ENCODE measurements around a stretch of chr9.

GRCh38 chr9:82582634-82583125 lies 480.3 kb downstream of the RASEF start:
- PRO-cap, result no peak

DNA sequence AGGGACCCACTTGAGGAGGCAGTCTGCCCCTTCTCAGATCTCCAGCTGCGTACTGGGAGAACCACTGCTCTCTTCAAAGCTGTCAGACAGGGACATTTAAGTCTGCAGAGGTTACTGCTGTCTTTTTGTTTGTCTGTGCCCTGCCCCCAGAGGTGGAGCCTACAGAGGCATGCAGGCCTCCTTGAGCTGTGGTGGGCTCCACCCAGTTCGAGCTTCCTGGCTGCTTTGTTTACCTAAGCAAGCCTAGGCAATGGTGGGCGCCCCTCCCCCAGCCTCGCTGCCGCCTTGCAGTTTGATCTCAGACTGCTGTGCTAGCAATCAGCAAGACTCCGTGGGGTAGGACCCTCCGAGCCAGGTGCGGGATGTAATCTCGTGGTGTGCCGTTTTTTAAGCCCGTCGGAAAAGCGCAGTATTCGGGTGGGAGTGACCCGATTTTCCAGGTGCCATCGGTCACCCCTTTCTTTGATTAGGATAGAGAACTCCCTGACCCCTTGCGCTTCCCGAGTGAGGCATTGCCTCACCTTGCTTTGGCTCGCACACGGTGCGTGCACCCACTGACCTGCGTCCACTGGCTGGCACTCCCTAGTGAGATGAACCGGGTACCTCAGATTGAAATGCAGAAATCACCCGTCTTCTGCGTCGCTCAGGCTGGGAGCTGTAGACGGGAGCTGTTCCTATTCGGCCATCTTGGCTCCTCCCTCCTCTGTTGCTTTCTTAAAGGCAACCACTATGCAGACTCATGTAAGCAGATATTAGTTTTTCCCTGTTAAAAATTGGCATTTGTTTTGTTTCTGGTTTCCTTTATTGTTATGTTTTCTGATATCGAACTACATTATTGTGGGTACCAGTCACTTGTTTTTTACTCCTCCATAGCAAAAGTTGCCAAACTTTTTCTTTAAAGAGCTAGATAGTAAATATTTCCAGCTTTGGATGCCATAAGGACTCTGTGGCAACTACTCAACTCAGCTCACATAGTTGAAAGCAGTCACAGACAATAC lies 305.5 kb downstream of the RASEF start:
- PRO-cap, result no peak

DNA sequence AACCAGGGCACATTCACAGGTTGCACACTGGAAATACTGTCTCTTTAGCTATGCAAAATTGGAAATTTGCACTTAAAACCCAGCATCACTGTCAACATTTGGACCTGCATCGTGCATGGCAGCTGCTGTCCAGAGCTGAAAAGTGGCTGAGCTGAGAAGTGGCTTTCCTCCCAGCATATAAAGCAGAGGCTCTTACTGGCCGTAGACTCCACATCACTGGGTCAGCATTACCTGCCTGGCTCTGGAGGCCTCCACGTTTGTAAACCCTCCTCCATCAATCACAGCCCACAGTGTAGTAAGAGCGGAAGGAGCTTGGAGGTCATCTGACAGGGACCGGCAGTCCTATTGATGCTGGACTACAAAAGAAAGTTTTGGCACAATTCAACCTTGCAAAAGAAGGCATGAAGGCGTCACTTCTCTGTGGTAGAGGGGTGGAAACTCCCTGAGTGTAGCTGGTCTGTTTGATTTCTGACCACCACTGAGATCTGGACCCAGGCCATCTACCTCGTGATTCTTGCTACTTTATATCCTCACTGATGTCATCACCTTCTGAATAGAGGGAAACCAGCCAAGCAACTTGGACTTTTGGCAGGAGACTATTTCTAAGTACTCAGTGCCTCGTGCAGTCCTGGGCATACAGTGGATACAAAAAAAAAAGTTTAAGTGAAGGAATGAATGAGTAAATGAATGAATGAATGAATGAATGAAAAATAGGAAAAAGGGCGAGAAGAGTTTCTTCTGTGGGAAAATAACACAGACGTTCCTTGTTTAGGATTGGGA lies 14.9 kb downstream of the RASEF start:
- PRO-cap, result no peak

GRCh38 chr9:83056230-83056508 lies 6.8 kb downstream of the RASEF start:
- PRO-cap, result no peak

GRCh38 chr9:83061679-83061935 lies 1.3 kb downstream of the RASEF start:
- PRO-cap, result no peak

- PRO-cap, result no peak
These were observed 798 bp downstream of the RASEF start for GRCh38 chr9:83061936-83062751.

DNA sequence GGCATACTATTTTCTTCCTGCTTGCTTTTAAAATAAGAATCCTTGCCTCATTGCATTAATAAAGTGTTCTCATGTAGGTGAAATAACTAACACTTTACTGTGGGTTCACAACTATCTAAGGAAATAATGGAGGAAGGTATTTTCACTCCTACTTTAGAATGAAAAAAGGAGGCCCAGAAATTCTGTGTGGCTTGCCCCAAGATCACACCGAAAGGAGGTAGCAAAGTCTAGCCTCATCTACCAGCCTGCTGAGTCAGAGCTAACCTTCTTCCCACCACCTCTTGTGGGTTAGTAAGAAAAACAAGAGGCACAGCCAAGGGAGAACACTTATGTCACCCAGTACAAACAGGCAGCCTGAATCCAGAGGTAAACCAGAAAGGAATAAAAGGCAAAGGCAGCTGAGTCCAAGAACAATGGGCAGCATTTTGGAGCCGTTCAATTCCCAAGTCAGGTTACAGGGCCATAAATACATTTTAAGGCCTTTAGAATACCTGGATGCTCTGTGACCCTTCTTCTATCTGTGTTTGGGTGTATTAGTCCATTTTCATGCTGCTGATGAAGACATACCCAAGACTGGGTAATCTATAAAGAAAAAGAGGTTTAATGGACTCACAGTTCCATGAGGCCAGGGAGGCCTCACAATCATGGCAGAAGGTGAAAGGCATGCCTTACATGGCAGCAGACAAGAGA lies 91.9 kb upstream of the RASEF start:
- PRO-cap, result no peak

GRCh38 chr9:83219603-83220047 lies 156.7 kb upstream of the RASEF start:
- PRO-cap, result bidirectional peak, plus-strand start at chr9:83219930, minus-strand start at chr9:83219877

DNA sequence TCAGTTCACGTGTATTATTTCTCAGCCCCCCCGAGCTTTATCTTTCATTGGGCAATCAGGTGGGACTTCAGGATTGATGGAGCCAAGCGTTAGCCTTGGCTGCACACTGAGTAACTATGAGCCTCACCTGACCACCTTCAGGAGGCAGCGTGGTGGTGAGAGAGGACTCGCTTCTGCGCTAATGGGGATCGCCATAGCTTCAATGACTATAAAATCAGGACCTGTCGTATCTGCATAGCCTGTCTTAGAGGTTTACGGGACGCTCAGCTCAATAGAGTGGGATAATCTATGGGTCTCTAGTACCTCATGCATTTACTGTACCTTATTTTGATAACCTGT lies 157.1 kb upstream of the RASEF start:
- PRO-cap, result no peak

GRCh38 chr9:83702030-83702390 lies 5.7 kb downstream of the UBQLN1 start:
- PRO-cap, result no peak

DNA sequence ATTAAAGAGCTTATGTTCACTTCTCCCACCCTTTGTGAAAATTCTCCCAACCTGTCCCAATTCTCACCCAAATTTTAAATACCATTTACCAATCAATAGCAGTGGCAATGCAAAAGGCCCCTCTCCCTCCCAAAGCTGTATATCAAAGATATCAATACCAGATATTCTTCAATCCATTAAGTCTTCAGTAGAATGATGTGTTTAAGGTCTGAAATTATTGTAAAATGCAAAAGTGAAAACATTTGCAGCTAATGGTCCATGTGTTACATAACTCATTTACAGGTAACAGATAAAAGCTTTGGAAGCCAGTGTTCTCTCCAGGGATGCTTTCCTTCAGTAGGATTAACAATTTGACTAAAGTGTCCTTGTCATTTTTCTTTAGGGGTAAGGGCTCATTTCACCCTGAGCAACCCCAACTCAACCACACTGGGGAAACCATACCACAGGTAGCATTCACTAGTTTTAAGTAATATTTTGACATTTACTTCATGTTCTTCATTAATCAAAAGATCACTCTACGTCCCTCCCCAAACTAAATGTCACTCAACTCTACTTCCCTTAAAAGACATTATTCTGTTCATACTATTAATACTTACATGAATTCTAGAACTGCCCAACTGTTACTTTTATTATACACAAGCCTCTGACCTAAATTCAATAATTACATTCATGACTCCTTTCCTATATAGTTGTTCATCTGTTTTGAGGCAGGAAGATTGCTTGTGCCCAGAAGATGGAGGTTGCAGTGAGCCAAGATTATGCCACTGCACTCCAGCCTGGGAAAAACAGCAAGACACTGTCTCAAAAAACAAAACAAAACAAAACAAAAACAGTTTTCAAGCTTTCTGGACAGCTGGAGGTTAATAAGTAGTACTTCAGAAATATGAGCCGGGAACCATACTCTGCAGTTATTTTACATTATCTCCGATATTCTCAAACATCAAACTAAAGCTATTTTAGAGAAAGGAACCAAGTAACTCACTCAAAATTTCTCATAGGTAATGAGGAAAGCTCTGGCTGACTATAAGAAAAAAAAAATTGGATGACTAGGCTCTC lies 10.7 kb upstream of the C9orf64 start:
- PRO-cap, result no peak

GRCh38 chr9:84671464-84671894 lies 1.9 kb downstream of the NTRK2 start:
- PRO-cap, result no peak

GRCh38 chr9:84851908-84852340 lies 182.4 kb downstream of the NTRK2 start:
- PRO-cap, result bidirectional peak, plus-strand start at chr9:84852166, minus-strand start at chr9:84852052

DNA sequence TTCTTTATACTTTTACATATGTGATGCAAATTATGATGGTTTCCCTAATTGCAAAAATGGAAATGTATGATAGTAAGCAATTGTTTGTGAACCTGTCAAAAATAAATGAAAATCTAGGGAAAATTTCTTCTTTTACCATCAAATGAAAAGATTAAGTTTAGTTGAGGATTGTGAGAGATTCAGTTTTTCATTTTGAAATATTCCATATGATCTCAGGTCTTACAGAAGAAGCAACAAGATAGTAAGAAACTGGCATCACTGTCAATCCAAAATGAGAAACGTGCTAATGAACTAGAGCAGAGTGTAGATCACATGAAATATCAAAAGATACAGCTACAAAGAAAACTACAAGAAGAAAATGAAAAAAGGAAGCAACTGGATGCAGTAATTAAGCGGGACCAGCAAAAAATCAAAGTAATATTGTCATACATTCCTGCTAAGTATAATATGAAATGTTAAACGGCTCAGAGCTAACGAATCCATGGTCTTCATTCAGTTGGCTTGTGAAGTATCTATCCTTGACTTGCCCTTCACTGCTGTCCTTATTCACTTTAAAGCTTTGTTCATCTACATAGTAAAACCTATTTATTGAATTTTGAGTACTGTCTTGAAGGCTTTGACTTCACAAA lies 91.7 kb upstream of the NAA35 start:
- PRO-cap, result no peak

DNA sequence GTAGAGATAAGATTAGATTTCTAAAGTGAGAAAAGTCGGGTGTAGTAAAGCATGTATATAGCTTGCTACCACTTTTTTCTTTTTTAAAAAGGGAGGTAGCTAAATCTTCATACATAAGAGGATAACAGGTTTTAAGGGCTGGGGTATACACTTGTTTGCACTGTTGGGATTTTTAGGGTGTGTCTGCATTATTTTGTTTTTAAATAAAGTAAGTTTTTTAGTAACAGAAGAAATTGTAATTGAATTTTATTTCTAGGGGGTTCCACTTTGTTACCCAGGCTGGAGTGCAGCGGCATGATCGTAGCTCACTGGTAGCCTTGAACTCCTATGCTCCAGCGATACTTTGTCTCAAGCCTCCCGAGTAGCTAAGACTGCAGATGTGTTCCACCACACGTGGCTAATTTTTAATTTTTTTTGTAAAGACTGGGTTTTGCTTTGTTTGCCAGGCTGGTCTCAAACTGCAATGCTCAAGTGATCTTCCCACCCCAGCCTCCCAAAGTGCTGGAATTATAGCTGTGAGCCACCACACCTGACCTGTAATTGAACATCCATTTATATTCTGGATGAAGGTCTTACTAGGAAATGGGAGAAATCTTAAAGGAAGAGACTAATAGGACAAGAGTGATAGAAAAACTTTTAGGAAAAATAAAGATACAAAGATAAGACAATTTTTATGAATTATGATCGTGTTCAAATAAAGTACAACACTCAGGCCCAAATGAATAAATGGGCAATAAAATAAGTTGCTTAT lies 24.9 kb downstream of the NAA35 start:
- PRO-cap, result no peak

GRCh38 chr9:86287993-86288433 lies 5.7 kb upstream of the ISCA1 start:
- PRO-cap, result no peak

GRCh38 chr9:86721116-86721695 lies 226.1 kb downstream of the GAS1 start:
- PRO-cap, result no peak

DNA sequence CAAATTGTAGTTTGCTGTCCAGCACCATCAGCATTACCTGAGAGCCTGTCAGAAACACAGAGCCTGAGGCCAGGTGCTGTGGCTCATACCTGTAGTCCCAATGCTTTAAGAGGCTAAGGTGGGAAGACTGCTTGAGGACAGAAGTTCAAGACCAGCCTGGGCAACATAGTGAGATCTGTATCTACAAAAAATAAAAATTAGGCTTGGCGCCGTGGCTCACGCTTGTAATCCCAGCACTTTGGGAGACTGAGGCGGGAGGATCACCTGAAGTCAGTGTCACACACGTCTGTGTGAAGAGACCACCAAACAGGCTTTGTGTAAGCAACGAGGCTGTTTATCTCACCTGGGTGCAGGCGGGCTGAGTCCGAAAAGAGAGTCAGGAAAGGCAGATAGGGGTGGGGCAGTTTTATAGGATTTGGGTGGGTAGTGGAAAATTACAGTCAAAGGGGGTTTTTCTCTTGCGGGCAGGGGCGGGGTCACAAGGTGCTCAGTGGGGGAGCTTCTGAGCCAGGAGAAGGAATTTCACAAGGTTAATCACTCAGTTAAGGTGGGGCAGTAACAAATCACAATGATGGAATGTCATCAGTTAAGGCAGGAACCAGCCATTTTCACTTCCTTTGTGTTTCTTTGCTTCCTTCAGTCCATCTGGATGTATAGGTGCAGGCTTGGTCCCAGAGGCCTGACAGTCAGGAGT lies 89.7 kb upstream of the DAPK1 start:
- PRO-cap, result bidirectional peak, plus-strand start at position 639 of the sequence, minus-strand start at position 371 of the sequence

- PRO-cap, result no peak
These were observed 52.0 kb upstream of the DAPK1 start for GRCh38 chr9:87445473-87446184.

DNA sequence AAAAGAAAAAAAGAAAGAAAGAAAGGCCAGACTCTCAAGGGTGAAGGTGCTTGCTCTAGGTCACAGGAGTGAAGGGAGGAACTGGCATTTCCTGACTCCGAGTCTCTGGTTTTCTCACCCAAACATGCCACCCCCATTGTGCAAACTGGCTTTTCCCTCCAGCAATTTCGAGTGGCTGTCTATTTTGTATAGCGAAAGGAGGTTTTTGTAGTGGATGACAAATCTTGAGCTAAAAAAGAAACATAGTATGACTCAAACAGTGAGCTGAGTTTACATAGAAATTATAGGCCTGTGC lies 33.7 kb upstream of the DAPK1 start:
- PRO-cap, result no peak

Measured in endodermal cell (in vitro differentiated cells).